ENCODE measurements around a stretch of chr10.

- RRBS, 2 experiments = no CpG with 5 or more reads among the region's 6 CpGs
Observed at GRCh38 chr10:108567401-108567761, 1355.9 kb downstream of the XPNPEP1 start.

GRCh38 chr10:109144211-109144772, 779.0 kb downstream of the XPNPEP1 start:
- RRBS, 2 experiments = no CpG with 5 or more reads among the region's 3 CpGs

DNA sequence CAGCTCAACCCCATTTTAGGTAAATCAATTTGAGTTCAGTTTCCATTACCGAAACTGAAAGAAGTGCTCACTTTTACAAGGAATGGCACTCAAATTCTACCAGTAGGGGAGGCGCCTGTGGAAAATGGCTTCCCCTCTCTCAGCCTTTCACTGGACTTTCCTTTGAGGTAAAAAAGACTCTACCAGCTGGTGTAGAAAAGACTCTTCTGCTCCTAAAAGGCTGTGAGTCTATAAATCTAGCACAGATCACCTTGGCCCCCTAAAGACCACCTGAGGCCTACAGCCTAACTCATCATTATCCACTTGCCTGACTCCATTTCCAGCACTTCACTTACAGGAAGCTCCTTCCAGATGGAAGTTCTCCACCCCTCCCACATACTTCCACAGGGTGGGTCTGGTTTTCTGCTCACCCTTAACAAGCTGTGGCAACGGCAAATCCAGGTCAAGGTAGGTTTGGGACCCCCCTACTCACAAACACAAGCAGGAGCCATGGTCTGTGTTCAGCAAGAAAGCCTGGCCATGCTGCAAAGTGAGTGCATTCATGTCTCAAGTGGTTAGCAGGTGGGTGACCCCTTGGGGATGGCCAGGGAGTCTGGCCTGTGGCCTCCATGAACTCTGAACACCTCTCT, 1.1 kb downstream of the XPNPEP1 start:
- RRBS, 2 experiments = no CpG with 5 or more reads among the region's 3 CpGs

- RRBS, 2 experiments = no CpG with 5 or more reads among the region's 5 CpGs
Observed at GRCh38 chr10:109935037-109935748, 11.9 kb upstream of the XPNPEP1 start.

- RRBS, 2 experiments = no CpG with 5 or more reads among the region's 3 CpGs
Observed at GRCh38 chr10:110081759-110082455, 74.1 kb downstream of the ADD3 start.

- RRBS, 2 experiments = no CpG with 5 or more reads among the region's 3 CpGs
Observed at GRCh38 chr10:110141887-110142156, 65.6 kb upstream of the MXI1 start.

DNA sequence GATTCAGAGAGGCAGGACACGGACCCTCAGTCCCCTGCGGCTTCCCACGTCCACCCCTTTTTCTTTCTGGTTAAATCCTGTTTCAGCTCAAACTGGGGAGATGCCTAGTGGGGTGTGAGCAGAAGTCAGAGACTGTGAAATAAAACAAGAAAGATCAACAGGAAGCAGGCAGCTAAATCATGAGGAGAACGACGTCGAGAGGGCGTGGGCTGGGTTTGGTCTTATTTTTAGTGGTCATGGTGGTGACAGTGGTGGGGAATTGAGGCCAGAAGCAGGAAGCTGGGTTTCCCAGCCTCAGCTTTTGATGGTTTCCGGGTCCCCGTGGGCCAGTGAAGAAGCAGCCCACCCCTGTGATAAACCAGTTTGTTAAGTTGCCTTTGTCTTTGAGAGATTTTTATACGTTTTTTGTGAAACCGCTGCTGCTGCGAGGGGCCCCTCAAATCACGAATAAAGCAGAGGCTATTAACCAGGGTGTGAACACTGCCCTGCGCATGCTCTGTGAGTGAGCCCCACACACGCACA, 50.5 kb upstream of the MXI1 start:
- RRBS, 2 experiments = no CpG with 5 or more reads among the region's 15 CpGs

DNA sequence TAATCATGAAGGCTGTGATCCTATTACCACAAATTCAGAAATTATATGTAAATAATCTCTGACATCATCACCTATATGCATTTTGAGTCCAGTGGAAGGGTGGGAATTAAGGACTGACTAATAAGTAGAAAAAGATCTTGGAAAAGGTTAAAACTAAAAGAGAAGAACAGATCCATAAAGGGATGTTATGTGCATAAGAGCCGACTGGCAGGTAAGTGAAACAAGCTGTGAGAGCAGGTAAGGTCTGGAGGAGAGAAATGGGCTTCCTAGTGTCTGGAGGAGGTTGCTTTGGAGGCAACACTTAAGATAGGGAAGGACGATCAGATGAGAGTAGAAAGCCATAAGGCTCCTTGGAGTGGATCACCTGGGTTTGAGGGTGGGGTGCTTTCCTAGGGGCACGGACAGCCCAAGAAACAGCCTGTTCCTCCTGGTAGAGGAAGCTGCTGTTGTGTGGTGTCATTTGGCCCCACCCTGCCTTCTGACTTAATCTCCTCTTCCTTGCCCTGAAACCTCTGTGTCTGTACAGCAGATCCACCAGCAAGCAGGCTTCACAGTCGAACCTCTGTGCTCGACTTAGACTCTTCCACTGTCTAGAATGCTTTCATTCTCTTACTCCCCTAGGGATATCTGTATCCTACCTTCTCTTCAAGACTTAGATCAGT, 4.6 kb downstream of the MXI1 start:
- RRBS, 2 experiments = no CpG with 5 or more reads among the region's 5 CpGs

DNA sequence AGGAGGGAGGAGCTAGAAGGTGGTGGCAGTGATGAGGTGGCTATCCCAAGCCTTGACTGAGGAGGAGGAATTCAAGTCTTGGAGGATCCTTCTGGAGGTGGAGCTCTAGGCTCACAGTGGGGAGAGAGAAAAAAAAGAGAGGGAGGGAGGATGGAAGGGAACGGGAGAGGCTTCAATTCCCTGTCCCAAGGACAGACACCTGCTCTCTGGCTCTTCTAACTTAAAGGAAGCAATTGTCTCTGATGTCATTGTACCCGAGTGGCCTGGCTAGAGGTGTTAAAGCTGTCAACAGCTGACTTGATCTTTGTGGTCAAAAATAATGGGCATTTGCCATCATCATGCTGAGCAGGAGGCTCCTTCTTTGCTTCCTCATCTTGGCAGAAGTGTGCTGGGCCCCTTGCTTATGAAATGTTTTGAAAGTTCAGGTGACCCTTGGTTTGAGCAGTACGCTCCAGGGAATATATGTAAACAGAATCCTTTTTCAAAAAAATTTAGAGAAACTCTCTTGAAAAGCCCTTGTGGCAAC, 8.4 kb downstream of the MXI1 start:
- RRBS, 2 experiments = no CpG with 5 or more reads among the region's 3 CpGs

- RRBS, 2 experiments = no CpG with 5 or more reads among the region's 6 CpGs
Observed at GRCh38 chr10:110274538-110275046, 30.1 kb downstream of the SMNDC1 start.

GRCh38 chr10:110285445-110286086, 19.2 kb downstream of the SMNDC1 start:
- RRBS, 2 experiments = no CpG with 5 or more reads among the region's 2 CpGs

DNA sequence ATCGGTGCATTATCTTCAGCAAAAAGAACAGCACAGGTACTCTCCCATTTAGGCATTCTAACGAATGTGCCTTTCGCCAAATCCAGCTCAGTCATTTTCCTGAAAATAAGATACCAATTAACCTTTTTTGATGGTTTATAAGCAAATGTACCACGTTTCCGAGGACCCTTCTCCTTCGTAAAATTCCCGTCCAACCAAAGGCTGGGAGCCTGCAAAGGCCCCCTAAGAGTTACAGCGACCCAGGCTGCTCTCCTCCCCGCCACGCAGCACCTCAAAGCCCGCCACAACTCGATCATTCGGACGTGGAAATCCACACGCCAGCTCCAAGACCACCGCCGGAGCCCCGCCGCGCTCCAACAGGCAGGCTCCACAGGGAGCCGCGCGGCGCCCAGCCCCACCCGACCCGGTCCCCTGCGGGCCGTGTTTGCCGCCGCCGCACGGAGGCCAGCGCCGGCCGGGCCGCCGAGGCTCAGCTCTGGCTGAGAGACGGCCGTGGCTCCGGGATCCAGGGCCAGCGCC, 538 bp downstream of the SMNDC1 start:
- RRBS, 2 experiments = under 1 to 1% methylated on average over 24 of the region's 41 CpGs

- RRBS, 2 experiments = no CpG with 5 or more reads among the region's 7 CpGs
Observed at GRCh38 chr10:110410273-110410894, 87.3 kb upstream of the DUSP5 start.

- RRBS, 2 experiments = no CpG with 5 or more reads among the region's 5 CpGs
Observed at GRCh38 chr10:110504857-110505250, 7.1 kb downstream of the DUSP5 start.

DNA sequence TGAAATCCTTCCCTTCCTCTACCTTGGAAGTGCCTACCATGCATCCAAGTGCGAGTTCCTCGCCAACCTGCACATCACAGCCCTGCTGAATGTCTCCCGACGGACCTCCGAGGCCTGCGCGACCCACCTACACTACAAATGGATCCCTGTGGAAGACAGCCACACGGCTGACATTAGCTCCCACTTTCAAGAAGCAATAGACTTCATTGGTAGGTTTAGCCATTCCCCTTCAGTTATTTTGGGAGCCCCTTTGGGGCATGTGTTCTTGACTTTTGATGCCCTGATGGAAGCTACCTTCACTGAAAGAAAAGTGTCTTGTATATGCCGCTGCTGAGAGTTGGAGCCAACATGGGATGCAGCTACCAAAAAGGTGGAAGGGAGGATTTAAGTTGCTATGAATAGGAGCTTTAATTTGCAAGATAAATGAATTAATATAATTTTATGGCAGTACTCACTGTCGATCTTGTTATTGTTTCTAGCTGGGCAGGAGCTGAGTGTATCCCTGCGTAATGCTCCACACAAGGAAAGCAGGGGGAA, 9.3 kb downstream of the DUSP5 start:
- RRBS, 2 experiments = no CpG with 5 or more reads among the region's 11 CpGs

DNA sequence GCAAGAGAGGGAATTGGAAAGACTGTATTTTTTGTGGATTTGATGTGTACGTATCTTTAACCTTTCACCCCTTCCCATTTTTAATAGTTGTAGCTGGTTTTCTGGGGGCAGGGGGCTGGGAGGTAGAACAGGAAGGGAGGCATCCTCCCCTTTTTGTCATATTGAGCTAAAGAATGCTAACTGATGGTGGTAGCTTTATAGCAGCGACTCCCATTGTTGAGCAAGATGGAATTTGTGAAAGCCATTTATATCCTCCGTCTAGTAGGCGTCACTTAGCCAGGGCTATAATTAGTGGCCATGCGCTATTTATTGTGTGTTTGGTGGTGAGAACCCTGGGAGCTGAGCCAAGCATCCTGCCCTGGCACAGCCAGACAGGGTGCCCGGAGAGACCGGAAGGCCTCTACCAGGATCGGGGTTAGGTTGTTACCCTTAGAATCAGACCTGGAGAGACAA, 11.4 kb downstream of the DUSP5 start:
- RRBS, 2 experiments = no CpG with 5 or more reads among the region's 8 CpGs

DNA sequence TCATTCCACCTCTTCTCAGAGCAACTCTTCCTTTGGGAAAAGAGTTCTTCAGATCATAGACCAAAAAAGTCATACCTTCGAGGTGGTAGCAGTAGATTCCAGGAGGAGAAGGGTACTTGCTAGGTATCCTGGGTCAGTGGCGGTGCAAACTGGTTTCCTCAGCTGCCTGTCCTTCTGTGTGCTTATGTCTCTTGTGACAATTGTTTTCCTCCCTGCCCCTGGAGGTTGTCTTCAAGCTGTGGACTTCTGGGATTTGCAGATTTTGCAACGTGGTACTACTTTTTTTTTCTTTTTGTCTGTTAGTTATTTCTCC, 13.4 kb downstream of the DUSP5 start:
- RRBS, 2 experiments = no CpG with 5 or more reads among the region's 3 CpGs

- RRBS, 2 experiments = no CpG with 5 or more reads among the region's 5 CpGs
Observed at GRCh38 chr10:110580548-110581184, 13.2 kb downstream of the SMC3 start.

GRCh38 chr10:110581849-110582219, 14.3 kb downstream of the SMC3 start:
- RRBS, 2 experiments = no CpG with 5 or more reads among the region's 4 CpGs

DNA sequence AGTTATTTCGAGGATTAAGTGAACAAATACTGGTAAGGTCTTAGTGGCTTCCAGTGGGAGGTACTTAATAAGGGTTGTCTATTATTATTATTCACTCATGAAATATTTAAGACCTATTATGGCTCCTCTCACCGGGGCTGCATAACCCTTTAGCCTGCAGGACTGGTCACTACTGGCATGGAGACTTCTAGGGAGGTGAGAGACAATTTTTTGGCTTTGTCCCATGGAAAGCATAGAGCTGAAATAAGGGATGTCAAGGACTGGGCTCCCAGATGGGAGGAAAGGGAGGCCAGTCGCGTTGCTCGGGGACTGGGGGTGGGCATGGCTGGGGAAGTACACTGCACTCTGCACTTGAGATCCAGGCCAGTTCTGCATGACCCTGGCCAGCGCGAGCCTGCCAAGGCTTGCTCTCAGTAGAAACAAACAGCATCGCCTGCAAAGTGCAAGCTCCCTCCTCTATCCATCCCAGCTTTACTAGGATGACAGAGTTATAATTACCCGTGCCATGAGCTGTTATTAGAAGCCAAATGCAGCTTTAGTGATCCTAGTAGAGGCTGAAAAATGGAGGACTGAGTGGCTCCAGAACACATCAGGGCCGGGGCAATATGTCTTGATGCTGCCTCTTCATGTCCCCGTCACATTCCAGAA, 43.9 kb upstream of the PDCD4 start:
- RRBS, 2 experiments = no CpG with 5 or more reads among the region's 11 CpGs

Data from NT2/D1 (cell line).